Smooth muscle cell (in vitro differentiated cells): ENCODE data around the genes PPCS, YBX1, CLDN19, C1orf50 and SVBP.

- RAMPAGE, long total RNA = no peak
These were observed 6.5 kb downstream of the SLFNL1 start for GRCh38 chr1:41014843-41015552.

DNA sequence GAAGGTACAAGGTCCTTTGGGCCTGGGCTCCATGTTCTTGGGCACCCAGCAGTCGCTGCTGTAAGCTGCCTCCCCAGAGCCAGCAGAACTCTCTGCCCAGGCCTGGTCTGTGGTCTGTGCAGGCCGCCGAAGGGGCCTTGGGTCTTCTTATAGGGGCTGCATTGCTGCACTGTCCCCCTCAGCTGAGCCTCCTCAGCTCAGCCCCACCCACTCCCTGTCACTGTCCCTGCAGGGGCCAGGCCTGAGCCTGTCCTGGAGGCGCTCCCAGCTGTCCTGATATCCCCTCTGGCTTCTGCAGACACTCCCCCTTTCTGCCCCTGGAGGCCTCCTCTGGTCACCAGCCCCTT, 115.3 kb upstream of the SCMH1 start:
- RAMPAGE, long total RNA = no peak

DNA sequence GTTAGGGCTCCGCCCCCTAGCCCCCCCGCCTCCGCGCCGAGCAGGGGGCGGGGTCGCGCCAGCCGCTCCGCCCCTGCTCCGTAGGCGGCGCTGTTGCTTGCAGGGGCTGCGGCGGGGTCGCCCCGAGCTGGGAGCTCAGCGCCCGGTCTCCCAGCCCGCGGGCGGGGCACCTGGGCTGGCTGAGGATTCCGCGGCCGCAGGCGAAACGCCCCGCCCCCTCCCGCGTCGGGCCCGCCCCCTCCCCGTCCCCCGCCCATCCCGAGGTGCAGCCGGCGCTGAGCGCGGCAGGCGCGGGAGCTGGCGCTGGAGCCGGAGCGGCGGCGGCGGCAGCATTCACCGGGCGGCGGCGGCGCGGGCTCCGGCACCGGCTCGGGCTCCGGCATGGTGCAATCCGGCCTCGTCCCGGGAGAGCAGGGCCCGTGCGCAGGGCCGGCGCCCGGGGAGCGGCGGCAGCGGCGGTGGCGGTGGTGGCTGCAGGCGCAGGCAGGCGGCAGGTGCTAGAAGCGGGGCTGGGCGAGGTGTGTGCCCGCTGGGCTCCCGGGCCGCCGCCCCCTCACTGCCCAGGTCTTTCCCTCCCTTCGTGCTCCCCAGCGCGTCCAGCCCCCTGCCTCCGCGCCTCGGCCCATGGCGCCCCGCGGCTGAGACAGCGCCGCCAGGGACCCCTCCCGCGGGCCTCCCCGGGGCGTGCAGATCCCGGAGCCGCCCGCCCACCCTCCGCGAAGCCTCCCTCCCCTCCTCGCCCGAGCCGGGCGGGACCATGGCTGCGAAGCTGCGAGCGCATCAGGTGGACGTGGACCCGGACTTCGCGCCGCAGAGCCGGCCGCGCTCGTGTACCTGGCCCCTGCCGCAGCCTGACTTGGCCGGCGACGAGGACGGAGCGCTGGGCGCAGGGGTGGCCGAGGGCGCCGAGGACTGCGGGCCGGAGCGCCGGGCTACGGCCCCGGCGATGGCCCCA, 119.3 kb upstream of the SCMH1 start:
- RAMPAGE, long total RNA = no peak

- RAMPAGE, long total RNA = no peak
These were observed 102.3 kb downstream of the EDN2 start for GRCh38 chr1:41381948-41382747.

DNA sequence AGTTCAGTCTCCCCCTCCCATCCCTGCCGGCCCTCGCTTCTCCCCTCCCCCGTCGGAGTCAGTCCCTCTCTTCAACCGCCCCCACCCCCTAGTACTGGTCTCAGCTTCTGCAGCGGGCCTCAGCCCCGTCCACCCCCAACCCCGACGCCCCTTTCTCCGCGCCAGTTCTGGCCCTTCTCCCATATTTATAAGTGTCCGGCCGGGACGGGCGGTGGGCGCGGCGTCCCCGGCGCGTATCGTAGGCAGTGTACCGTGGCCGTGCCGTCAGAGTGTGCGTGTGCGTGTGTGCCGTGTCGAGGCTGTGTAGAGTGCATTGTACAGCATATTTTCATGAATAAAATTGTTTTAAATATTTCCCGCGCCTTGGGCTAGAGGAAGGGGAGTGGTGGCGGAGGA, 101.2 kb downstream of the EDN2 start:
- RAMPAGE, long total RNA = no peak

DNA sequence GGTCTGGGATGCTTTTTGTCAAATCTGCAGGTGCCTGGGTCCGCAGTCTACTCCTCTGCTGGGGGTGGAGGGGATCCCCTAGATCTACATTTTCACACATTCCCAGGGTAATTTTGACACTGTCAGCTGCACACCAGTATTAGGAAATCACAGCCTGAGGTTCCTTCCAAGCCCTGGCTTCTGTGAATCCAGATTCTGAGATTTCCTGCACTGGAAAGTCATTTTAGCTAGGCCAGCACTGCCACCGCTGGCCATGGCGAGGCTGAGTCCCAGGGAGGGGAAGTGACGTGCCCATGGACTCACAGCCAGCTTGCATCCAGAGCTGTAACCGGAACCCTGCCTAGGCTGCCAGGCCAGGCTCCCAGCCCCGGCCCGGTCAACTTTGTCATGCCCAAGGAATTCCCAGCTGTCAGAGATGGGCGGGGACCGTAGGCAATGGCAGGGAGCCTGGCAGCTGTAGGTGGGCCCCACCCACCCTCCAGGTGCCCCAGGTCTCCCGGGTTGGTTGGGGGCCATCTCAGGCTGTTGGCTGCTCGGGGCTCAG, 65.7 kb downstream of the EDN2 start:
- RAMPAGE, long total RNA = no peak

- RAMPAGE, long total RNA = no peak
These were observed 15.1 kb upstream of the EDN2 start for GRCh38 chr1:41499563-41500063.

DNA sequence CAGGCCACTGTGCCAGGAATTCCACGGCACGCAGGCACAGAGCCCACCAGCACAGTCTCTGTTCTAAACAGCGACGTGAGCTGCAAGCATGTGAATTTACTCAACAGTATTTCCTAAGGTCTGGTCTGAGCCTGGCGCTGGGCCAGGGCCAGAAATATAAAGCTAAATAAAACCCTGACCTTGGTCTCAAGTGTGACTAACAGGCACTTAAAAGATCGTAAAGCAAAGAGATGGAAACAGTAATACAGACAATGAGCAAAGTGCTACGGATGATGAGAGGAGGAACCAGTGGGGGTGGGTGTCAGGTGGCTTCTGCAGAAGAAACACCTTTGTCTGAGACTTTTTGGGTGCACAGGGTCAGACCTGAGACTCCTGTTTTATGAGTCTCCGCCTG, 53.3 kb upstream of the EDN2 start:
- RAMPAGE, long total RNA = no peak

DNA sequence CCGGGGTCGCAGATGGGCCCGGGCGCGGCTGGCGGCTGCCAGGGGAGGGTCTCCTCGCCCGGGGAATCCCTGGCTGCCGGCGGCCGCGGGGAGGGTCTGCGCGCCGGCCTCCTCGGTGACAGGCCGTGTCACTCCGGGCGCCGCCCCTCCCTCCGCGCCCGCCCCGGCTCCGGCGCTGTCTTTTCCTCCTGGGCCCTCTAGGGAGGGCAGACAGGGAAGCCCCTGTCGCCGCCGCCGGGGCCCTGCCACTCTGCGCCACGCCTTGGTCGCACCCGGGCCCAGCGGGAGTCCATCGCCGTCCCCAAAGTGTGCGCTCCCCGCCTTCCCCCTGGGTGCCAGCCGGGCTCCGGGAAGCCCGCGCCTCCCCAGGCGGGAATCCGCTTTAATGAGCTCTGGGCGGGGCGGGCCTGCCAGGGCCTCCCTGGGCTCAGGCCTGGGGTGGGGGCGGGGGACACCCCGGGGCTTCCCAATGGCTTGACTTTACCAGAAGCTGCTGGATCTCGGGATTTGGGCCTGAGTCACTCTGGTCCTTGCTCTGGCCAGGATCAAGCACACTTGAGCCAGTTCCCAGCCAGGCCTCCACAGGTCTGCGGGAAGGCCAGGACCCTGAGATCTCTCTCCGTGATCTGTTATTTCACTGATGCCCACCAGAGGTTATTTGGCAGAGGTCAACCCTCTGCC, 178.2 kb upstream of the EDN2 start:
- RAMPAGE, long total RNA = no peak

GRCh38 chr1:41875484-41875989, 43.2 kb downstream of the HIVEP3 start:
- RAMPAGE, long total RNA = no peak

GRCh38 chr1:41881397-41881852, 37.3 kb downstream of the HIVEP3 start:
- RAMPAGE, long total RNA = no peak

GRCh38 chr1:41890755-41891909, 27.6 kb downstream of the HIVEP3 start:
- RAMPAGE, long total RNA = no peak

DNA sequence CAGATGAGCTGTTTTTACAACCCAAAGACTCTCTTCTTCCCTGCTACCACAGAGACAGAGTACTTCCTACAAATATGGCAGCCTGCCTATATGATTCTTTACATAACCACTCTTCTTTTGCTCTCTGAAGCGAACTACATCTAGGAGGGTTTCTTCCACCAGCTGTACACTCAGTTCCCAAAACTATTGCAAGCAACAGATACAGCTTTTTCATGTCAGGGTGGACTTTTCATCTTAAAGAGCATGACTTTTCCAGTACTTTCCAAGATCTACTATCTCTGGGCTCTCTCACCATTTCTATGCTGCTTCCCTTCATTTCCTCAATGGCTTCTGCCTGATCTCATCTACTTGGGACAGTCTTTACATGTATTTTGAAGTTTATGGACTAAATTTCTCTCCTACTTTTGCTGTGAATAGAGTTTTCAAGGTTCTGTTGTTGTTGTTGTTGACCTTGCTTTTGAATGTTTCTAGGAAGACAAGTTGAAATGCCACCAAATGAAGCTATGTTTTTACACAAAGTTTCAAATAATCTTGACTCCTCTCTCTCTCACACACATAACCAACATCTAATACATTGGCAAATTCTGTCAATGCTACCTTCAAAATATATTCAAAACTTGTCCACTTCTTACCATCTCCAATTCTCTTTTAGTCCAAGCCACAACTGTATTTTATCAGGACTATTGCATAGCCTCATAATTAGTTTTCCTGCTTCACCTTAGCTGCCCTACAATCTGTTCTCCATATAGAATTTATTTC, 108.1 kb upstream of the HIVEP3 start:
- RAMPAGE, long total RNA = no peak

- RAMPAGE, long total RNA = no peak
These were observed 37.5 kb downstream of the FOXJ3 start for GRCh38 chr1:42297321-42298187.

DNA sequence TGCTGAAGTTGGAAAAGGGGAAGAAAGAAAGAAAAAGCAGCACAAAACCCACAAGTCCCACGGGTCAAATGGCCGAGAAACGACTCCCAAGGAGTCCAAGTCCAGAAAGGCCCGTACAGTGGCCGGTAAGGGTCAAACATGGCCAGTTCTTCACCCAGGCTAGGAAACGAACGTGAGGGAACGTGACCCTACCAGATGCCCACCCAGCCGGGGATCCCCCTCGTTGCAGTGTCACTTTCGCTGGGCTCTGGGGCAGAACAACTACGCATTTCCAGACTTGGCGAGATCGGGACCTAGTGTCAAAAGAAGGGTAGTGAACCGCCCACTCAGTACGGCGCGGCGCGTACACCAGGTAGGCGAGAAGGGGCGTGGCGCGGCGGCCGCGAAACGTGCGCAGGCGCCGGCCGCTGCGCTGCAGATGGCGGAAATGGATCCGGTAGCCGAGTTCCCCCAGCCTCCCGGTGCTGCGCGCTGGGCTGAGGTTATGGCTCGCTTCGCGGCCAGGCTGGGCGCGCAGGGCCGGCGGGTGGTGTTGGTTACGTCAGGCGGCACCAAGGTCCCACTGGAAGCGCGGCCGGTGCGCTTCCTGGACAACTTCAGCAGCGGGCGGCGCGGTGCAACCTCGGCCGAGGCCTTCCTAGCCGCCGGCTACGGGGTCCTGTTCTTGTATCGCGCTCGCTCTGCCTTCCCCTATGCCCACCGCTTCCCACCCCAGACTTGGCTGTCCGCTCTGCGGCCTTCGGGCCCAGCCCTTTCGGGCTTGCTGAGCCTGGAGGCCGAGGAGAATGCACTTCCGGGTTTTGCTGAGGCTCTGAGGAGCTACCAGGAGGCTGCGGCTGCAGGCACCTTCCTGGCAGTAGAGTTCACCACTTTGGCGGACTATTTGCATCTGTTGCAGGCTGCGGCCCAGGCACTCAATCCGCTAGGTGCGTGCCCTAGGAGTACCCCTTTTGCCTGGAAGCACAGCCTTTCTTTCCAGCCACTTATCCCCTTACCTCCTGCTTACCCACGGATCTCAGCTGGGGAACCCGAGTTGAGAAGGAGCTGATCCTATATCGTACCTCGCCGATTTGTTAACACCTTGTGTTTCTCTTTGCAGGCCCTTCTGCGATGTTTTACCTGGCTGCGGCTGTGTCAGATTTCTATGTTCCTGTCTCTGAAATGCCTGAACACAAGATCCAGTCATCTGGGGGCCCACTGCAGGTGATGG, at the start of gene PPCS:
TSS of gene PPCS (plus strand) at position 396 of the 1,210 bp plus-strand sequence.
- RAMPAGE, long total RNA = start-site peak on the plus strand centred at position 404 of the sequence, 35 bp wide, 1,204 and 882 reads in 2 replicates

DNA sequence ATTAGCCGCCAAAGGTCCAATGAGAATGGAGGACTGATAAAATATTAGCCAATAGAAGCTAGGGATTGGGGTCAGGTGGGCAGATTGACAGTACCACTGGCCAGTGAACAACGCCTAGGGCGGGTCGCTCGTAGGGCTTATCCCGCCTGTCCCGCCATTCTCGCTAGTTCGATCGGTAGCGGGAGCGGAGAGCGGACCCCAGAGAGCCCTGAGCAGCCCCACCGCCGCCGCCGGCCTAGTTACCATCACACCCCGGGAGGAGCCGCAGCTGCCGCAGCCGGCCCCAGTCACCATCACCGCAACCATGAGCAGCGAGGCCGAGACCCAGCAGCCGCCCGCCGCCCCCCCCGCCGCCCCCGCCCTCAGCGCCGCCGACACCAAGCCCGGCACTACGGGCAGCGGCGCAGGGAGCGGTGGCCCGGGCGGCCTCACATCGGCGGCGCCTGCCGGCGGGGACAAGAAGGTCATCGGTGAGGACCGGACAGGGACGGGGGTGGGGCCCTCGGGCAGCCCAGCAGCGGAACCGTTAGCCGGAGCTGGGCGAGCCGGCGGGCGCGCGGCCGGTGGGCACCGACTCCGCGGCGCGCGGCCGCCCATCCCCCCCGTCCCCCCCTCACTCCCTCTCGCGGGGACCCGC, at the start of gene YBX1:
TSS of gene YBX1 (plus strand) at position 157 of the 637 bp plus-strand sequence.
- RAMPAGE, long total RNA = start-site peak on the plus strand centred at position 371 of the sequence, 32 bp wide, 53 and 15 reads in 2 replicates; start-site peak on the plus strand centred at position 458 of the sequence, 24 bp wide, 41 and 46 reads in 2 replicates

GRCh38 chr1:42682899-42683385, 724 bp downstream of the YBX1 start:
- RAMPAGE, long total RNA = no peak

GRCh38 chr1:42739817-42740527, at the start of gene CLDN19:
TSS of gene CLDN19 (minus strand) at chr1:42740236.
- RAMPAGE, long total RNA = no peak

GRCh38 chr1:42766912-42768046, at the start of gene C1orf50:
TSS of gene C1orf50 (plus strand) at chr1:42767249.
- RAMPAGE, long total RNA = start-site peak on the minus strand at chr1:42766980-42767025, 139 and 82 reads in 2 replicates; start-site peak on the plus strand at chr1:42767249-42767303, 257 and 129 reads in 2 replicates

GRCh38 chr1:42816839-42817882, at the start of gene SVBP:
TSS of gene SVBP (minus strand) at chr1:42817397.
- RAMPAGE, long total RNA = start-site peak on the plus strand at chr1:42817078-42817136, 31 and 20 reads in 2 replicates; start-site peak on the minus strand at chr1:42817251-42817373, 580 and 466 reads in 2 replicates